GM23248 (cell line): ENCODE results near the gene SPATA33.

- RAMPAGE, long total RNA, result start-site peak on the plus strand at chr16:89658047-89658089, 34 and 19 reads in 2 replicates
Observed at GRCh38 chr16:89657470-89658188, at the start of gene SPATA33. Gene SPATA33, plus strand, starts transcription at chr16:89657836.

GRCh38 chr16:89830294-89830602 lies 2.0 kb downstream of the SPIRE2 start:
- RAMPAGE, long total RNA, result no peak

- RAMPAGE, long total RNA, result no peak
Observed at GRCh38 chr16:89906168-89906696, 12.4 kb upstream of the MC1R start.

DNA sequence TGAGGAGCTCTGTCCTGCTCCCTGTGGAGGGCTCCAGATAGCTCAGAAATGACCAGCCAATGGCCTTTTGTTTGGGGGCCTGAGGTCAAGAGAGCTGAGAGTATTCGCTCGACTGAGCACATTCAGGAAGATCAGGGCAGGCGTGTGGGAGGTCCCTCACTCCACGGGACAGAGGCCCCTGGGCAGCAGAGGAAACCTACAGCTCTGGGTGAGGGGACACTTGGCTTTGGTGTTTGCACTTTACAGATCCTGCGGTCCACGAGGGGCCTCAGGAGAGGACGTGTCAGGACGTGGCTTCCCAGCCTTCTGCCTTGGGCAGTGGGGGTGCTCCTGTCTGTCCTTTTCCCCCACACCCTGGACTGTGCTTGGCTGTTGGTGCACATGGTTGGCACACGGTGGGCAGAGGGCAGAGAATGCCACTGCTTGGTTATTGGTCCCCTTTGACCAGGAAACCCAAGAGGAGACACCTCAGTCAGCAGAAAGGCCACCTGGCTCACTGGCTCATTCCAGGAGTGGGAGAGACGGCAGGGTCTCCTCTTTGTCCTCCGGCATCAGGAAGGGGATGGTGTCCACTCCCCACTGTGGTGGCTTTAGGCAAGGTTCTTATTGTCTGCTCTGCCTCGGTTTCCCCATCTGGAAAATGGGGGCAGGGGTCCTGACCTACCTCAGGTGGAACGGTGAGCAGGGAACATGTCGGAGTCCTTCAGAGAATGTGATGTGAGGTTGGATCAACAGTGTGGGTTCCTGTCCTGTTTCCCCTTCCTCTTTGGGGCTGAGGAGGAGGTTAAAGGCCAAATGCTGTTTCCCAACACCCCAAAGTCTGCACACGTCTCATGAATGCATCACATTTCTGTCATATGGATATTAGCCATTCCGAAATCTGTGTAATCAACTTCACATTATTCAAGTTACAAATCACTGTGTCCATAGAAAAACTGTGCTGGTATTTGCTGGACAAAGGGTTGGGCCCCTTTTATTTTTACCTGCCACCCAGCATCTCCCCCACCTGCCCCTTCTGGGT lies 18.6 kb downstream of the DEF8 start:
- RAMPAGE, long total RNA, result no peak

DNA sequence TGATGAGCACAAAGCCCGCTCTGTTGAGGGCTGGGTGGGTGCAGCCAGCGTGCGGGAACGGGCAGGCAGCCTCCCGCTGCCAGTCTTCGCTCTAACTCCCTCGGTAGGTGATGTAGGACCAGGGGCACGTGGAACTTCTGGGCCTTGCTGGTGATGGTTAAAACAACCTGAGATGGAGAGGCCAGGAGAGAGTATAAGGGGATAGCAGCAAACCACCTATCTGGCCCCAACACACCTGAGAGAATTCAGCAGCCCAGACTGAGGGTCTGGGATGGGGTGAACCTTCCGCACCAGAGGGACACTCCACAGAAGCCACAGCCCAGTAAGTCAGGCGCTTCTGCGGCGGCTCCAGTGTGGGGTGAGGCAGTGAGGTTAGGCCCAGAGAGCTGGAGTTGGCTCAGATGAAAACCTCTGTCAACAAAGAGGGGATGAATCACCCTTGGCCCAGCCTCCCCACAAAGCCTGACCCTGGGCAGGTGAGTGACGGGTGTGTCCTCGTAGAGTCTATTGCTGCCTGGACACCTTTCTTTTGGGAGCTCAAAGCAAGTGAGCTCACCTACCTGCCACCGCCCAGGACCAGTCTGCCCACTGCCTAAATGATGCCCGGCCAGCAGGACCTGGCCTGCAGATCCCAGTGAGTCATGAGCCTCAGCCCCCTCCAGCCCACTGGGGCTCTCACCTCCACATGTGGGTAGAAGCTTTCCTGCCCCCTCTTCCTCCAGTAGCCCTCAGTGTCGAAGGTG lies 21.5 kb downstream of the GAS8 start:
- RAMPAGE, long total RNA, result no peak

GRCh38 chr16:90081937-90082432 lies 4.9 kb upstream of the PRDM7 start:
- RAMPAGE, long total RNA, result no peak